Placental pericyte (primary cell): Measurements from ENCODE around the genes PSAT1 and GKAP1.

DNA sequence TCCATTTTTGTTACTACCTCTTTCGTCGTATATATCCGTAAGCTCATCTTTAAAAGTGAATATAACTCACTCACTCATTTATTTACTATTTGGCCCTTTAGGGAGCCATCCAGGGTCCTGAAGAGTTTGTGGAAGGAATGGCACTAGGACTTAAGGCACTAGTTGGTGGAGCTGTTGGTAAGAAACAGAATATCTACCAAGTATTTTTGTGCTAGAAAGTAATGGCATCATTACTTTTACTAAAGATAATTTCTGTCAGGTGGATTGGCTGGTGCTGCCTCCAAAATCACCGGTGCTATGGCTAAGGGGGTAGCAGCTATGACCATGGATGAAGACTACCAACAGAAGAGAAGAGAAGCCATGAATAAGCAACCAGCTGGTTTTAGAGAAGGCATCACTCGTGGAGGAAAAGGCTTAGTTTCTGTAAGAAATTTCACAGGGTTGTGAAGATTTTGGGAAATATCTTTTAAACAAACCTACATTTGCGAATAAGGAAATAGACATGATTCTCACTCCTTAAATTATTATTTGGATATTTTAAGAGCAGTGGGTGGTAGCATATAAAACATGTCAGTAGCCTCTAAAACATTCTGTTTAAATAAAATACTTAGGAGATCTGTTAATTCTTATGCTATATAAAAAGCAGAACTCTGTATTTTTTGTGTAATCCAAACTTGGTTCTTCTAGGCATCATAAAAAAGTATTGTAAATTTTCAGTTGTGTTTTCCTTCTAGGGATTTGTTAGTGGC is 193.0 kb downstream of the VPS13A start:
- CAGE, long polyA plus RNA, result no peak

DNA sequence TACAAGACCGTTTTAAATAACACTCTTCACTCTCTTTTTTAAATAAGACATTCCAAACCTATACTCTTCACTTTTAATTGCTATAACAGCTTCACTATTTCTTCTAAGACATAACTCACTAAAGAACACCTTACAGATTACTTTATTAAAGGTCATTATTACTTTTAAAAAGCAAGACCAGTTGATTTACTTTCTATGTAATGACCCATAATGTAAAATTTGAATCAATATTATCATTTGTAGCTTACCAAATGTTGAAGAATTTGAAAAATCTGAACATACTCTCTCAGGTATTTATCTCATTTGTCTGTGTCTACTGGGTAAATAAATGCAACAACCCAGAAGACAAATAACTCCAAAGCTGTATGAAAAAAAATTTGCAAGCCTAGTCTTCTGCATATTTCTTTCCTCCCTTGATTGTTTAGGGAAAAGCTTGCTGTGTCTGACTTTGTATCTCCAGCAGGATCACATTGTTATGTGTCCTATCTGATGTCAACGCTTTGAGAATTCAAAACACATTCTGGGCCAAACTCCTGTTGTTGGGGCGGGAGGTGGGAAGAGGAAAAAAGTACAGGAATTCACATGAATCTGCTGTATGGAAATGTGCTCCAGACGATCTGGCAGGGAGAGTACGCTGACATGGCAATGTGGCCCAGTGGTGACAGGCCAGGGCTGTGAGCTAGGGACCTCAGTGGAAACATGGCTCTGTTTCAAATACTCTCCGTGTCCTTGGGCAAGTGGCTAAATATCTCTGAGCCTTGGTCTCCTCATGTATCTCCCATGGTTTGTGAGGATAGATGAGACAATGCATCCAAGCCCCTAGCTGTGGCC is 87.2 kb upstream of the GNA14 start:
- CAGE, long polyA plus RNA, result no peak

GRCh38 chr9:77945668-77946378 is 85.8 kb downstream of the GNAQ start:
- CAGE, long polyA plus RNA, result no peak

DNA sequence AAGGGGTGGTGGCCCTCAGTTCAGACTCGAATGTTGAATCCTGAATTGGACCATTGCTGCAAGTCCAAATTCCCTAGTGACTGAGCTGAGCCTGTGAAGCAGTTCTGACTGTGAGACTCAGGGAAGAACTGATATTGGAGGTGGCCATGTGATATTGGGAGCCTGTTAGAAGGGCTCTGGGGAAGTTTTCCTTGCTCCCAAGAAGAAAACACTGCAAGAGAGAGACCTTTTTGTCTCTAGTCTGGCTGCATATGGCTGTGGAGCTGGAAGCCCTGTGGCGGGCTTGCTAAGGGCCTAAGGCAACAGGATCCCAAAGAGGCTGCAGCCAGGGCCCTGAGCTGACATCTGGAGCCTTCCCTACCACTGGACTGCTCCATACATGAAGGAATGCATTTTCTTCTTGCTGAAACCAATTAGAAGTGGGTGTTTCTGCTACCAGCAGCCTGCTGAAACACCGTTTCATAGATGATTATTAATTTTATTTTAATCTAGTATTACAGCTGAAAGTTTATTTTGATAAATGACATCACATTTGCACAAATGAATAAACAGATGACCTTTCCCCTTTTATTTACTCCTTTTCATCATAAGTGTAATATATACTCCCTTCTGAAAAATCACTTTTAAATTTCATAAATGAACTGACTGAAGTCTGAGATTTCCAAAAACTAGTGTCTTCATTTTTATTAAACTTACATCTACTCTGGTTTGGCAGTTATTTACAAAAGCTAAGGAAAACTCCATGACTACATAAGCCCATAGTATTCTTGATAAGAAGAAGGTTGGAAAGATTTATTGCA is 42.1 kb downstream of the GNAQ start:
- CAGE, long polyA plus RNA, result no peak

GRCh38 chr9:78028492-78028915 is 3.1 kb downstream of the GNAQ start:
- CAGE, long polyA plus RNA, result no peak

GRCh38 chr9:78296710-78297847 is at the start of gene PSAT1:
Gene PSAT1, plus strand, starts transcription at chr9:78297125.
- CAGE, long polyA plus RNA, result no peak

GRCh38 chr9:79570860-79571633 is 718 bp upstream of the TLE4 start:
- CAGE, long polyA plus RNA, result no peak

DNA sequence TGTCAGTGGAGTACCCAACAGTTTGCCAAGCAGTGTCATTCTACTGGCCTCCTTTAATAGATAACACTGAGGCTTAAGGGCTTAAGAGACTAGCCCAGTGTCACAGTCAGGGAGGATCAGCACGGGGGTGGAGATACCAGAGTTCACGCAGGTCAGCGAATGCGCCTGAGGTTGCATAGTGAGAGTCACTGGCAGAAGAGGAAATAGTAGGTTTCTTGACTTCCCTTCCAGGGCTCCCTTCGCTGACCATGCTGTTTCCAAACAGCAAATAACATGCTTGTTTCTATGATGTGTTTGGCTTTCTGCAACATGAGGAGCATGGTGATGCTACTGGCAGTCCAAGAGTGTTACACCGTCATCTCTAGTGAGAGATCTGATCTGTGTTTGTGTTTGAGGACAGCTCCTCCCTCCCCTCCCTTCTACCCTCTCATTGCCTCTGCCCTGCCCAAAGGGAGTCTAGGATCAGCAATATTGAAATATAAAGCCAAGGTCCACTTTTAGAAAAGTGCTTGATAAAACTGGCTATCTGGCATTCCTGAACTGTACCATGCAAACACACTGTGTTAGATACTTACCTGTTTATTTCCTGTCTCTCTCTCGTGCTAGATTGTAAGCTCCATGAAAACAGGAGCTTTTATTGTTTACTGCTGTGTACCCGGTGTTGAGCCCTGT is 12.3 kb downstream of the TLE4 start:
- CAGE, long polyA plus RNA, result no peak

DNA sequence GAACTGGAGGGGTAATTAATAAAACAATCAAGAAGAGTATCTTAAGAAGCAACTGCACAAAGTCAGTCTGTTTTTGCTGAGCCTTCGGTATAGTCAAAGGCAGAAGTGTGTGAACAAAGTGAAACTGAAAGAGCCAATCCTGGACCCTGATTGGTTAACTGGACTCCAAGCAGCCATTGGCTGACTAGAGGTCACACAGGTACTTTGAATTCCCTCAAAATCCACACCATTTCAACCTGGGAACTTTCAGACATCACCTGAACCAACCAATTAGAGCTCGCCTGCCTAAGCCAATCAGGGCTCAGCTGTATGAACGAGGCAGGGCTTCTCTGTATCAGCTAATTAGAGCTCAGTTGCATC is 286.7 kb downstream of the TLE4 start:
- CAGE, long polyA plus RNA, result no peak

- CAGE, long polyA plus RNA, result no peak
Observed at GRCh38 chr9:80231786-80232337, 660.1 kb downstream of the TLE4 start.

DNA sequence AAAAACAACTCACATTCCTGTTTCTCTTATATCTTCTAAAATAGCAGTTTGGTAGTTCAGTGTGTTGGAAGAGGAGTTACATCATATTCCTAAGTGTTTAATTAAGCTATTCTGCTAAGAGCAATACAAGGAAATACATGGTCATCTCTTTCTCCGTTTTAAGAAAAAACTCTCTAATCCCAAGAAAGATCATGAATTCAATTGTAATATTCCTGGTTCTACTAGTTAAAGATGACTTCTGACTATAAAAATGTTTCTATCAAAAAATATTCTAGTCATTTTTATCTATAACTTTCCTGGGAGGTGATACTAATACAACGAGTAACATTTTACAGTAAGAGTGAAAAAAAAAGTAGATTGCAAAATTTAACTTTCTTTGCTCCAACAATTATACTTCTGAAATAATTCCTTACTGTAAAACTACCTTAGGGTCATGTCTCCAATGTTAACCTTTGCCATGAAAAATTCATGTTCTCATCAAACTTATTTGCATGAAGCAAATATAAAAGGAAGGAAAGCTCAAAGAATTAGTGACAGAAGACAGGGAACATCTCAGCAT is 505.3 kb downstream of the TLE1 start:
- CAGE, long polyA plus RNA, result no peak

DNA sequence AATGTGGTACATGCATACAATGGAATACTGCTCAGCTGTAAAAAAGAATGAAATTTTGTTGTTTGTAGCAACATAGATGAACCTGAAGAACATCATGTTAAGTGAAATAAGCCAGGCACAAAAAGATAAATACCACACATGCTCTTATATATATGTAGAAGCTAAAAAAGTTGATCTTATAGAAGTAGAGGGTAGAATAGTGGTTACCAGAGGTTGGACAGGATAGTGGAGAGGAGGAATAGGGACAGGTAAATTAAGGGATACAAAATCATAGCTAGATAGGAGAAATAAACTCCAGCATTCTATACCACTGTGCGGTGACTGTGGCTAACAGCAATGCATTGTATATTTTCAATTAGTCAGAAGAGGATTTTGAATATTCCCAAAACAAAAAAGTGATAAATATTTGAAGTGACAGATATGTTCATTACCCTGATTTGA is 414.8 kb downstream of the TLE1 start:
- CAGE, long polyA plus RNA, result no peak

DNA sequence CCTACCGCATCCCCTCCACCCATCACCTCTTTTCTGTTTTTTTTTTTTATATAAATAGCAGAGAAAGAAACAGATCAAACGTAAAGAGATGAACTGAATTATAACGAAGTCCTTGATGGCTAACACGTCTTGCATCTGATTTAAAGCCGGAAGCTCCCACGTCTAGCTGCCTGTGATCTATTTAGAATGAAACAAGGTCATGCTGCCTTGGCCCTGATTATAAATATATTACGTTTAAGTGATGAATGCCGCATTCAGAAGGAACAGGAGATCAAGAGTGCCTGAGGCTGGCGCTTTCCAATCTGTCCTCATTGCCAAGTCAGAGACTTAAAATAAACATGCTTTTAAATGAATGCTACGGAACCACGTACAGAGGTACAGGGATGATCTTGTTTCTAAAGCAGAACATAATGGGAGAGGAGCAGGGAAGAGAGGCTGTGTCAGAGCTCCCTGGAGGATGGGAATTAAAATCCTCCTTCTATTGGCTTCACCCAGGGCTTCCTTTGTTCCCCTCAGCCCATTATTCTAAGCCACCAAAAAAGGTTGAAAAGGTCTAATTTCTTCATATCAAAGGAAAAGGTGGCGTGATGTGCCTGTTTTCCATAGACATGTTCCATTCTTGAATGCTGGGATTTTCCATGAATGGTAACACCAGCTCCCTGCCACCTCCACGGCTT is 292.8 kb downstream of the TLE1 start:
- CAGE, long polyA plus RNA, result no peak

DNA sequence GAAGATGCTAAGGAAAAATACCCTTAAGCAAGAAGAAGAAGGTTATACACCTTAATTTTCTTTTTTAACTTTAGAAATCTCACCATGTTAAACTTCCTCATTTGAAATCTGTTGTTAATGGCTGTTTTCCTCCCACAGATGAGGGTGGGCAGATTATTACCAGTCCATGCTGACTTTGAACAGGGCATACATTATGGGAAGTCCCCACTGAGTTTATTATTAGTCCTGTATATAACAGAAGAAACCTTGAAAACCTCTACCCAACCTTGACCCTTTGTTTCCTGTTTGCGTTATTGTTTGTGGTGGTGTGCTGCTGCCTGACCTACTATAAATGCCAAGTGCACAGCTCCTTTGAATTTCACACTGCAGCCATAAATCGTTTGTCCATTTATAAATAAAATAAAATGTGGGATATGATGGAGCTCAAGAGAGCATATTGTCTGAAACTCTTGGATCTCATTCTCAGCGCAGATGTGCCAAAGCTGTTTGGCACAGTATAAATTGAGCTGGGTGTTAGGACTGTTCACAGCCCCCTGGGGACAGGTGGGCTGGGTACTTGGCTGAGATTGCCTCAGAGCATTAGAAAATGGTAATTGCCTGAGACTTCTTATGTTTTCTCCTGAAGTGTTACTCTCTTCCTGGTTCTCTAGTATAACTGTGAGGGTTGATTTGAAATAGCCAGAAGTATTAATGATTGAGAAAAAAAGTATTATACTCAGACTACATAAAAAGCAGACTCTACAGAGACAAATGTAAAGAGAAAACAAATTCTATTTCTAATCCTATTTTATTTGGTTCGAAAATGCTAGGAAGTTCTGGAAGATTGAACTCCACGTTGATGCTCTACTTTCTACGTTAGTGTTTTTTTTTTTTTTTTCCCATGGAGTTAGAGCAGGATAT is 139.7 kb downstream of the SPATA31D1 start:
- CAGE, long polyA plus RNA, result no peak

DNA sequence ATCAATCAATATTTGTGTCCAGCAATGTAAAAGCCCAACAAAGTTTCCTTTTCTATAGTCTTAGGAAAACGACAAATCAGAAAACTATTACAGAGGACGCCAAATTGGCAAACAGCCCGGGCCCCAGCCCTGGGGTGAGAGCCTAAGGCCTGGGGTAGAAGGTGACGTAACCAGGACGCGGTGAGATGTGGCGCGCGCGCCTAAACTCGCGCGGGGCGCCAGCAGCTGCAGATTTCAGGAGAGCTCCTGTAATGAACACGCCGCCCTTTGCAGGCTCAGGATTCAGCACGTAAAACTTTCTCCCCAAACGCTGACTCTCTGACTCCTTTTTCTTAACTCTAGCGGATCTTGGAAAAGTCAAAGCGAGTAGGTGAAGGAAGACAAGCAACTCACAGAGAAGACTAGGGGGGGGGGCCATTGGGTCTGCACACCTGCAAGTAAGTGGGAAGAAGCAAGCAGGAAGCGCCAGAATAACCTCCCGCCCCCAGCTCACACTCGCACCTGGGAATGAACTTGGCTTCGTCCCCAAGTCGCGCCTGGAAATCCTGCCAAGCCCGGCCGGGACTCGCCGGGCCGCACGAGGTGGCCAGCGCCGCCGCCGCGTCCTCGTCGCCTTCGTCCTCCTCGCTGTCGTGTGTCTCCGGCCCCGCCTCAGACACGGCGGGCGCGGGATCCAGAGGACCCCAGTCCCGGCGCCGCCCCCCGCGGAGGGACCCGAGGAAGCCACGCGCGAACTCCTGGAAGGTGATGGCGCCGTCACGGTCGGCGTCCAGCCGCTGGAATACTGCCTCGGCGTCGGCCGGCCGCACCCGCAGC is 798 bp downstream of the RASEF start:
- CAGE, long polyA plus RNA, result no peak

DNA sequence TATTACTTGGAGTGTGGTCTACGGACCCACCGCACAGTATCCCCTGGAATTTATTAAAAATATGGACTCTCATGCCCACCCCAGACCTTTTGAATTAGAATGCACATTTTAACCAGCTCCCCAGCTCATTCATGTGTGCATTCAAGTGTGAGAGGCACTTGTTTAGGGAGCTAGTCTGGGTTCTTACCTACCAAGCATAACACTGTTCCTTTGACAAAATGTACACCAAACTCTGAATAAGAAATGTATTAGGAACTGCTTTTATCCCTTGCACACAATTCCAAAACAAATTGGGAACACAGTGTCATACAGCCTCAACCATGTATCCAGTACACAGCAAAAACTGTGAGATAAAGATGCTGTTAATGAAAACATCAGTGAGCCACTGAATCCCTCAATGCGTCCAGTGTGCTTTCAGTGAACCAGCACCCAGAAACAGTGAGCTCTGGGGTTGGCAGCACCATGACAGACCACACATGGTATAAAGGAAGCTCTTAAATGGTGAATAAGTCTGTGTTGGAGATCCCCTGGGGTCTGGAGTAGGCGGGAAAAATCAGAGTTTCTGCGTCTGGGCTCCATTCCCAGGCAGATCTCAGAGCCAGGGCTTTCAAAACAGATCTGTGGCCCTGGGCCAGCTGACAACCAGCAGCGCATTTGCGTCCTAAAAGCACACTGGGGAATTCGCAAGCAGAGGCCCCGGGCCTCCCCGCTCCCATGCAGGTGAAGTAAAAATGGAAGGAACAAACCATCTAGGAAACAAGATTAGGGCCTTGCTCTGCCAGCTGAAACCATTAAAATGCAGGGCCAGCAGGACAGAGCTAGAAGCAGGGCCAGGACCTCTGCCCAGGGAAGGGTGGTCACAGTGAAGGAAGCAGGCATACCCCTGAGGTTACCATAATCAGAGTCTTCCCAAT is 233.6 kb downstream of the FRMD3 start:
- CAGE, long polyA plus RNA, result no peak

DNA sequence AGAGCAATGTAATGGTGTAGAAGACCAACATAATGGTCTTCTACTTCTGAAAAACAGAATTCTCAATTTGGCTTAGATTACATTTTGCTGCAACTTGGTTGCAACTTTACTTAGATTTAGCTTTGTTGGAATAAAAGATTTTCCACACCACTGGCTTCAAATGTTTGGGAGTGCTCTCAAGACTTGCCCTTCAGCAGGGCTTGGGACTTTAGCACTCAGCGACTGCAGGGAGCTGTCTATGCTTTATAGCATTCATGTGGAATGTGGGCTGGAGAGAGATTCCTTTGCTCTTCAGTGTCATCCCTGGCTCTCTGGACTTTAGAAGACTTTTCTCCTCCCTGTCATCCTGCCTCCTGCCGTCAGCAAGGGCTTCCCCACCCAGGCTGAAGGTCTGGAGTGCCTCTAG is 211.0 kb downstream of the FRMD3 start:
- CAGE, long polyA plus RNA, result no peak

GRCh38 chr9:83451351-83451839 is 86.8 kb downstream of the FRMD3 start:
- CAGE, long polyA plus RNA, result no peak

- CAGE, long polyA plus RNA, result no peak
Observed at GRCh38 chr9:83671760-83672757, 35.7 kb downstream of the UBQLN1 start.

GRCh38 chr9:83817680-83818190 is at the start of gene GKAP1:
Gene GKAP1, minus strand, starts transcription at chr9:83817769.
- CAGE, long polyA plus RNA, result no peak